Neural progenitor cell (in vitro differentiated cells): ENCODE data around the genes TPM4 and F2RL3.

GRCh38 chr19:15498820-15499041 is 9.6 kb upstream of the CYP4F22 start:
- RAMPAGE, long total RNA = no peak

DNA sequence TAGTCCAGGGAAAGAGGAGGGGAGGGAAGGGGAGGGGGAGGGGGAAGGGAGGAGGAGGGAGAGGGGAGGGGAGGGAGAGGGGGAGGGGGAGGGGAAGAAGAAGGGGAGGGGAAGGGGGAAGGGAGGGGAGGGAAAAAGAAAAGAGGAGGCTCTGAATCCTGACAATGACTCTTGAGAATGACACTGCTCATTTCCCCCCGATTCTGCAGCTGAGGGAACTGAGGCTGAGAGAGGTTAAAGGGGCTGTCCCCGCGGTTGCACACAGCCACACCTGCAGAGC is 35.5 kb downstream of the CYP4F2 start:
- RAMPAGE, long total RNA = no peak

GRCh38 chr19:16014765-16015826 is 61.2 kb upstream of the TPM4 start:
- RAMPAGE, long total RNA = no peak

DNA sequence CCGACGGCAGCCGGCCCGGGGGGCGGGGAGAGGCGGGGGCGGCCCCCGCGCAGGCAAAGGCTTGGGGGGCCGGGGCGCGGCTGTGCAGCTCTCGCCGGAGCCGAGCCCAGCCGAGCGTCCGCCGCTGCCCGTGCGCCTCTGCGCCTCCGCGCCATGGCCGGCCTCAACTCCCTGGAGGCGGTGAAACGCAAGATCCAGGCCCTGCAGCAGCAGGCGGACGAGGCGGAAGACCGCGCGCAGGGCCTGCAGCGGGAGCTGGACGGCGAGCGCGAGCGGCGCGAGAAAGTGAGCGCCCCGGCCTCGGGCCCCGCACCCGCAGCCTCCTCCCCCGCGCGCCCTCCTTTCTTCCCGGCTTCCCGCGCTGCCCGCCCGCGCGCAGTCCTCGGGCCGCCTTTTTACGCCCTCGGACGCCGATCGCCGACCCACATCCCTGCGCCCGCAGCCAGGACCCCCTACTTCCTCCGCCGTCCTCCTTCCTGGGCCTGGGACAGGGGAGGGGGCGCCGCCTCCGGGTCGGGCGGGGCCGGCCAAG is at the start of gene TPM4:
TSS of gene TPM4 (plus strand) at position 83 of the 532 bp plus-strand sequence.
- RAMPAGE, long total RNA = start-site peak on the plus strand centred at position 109 of the sequence, 61 bp wide, 931 and 3,528 reads in 2 replicates

- RAMPAGE, long total RNA = no peak
These were observed 6.0 kb downstream of the RAB8A start for GRCh38 chr19:16117797-16118031.

- RAMPAGE, long total RNA = no peak
These were observed 14.1 kb downstream of the KLF2 start for GRCh38 chr19:16338222-16339567.

GRCh38 chr19:16345364-16345836 is 20.8 kb downstream of the KLF2 start:
- RAMPAGE, long total RNA = no peak

DNA sequence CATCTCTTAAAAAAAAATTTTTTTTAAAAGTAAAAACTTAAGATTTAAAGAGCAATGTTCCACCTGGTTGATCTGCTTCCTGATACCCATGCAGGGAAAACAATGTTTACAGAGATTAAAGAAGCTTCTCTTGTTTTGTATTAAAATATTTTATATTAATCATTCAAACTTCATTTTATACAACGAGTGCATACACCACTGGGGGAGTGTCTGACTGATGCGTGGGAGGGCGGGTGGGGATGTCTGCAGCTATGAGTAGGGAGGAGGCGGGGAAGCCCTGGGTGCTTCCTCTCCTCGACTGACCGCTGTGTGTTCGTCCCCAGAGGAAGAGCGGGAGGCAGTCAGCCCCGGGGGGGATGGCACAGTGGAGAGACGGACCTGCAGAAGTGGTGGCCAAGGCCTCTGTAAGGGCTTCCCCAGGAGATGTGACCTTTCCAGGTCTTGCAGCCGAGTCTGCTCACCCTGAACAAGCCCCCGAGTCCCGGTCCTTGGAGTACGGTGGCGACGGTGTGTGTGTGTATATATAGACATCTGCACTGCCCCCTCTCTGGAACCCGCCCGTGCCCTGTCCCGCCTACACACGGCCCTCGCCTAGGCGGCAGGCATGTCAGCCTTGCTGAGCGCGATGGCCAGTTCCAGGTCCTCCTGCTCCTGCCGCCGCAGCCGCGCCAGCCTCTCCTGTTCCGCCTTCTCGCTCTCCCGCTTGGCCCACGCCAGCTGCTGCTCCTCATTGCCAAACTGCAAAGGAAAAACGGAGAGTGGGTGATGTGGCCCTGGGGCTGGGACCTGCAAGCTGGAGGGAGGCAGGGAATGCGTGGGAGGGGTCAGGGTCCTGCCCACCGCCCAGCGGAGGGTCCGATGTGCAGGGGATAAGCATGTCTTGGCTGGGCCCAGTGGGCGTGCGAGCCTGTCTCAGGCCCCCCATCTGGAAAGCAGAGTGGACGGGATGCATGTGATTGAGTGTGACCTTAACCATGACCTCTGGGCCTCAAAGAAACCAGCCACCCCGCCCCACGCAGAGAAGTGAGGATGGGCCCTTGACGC is 30.8 kb downstream of the KLF2 start:
- RAMPAGE, long total RNA = no peak

DNA sequence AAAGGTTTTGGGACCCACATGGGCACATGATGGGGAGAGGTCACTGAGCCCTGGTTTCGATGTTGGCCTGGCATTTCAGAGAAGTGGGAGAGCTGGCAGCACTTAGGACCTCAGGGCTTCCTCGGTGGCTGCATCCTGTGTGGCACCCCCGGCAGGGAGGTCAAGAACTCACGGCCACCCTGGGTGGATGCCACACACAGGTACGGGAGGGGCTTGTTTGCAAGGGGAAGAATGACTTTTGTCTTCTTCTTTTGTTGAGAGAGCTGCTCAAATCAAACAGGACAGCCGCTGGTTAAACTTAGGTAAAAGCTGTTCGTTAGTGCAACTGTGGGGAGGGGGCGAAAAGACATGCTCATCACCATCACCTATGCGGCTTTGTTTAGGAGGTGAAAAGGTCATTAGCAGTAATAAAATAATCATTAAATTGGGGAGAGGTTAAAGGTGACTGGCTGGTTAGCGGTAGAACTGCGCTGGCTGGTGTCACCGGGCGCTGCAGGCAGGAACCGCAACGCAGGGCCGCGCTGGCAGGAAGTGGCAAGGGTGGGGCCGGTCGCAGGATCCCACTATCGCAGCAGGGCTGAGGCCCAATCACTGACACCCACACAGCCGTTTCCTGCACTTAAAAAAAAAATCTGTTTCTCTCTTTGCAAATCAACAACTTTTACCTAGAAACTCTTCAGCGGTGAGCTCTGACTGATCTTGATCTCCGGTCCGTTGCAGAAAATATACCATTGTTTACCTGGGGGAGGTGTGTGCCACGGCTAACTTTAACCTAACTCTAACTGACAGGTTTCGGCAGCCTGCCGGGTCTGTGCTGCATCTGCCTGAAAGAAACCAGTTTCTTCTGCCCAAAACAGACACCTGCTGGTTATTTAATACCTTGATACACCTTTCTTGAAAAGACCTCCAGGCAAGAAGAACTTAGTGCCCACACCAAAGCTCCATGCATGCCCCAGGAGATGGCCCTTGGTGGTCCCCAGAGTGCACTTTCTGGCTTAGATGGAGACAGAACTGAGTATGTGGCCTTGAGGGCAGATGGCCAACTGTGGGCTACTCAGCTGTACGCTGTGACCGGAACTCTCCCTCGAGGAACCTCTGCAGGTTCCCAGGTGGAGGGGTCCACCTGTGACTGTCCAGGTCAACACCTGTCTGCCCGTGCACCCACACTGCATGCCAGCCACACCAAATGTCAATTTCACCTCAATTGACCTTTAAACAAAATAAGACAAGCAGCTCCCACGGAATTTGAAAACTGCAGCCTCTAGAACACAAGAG is 47.0 kb downstream of the KLF2 start:
- RAMPAGE, long total RNA = no peak

- RAMPAGE, long total RNA = no peak
These were observed 55.0 kb downstream of the EPS15L1 start for GRCh38 chr19:16416497-16417444.

DNA sequence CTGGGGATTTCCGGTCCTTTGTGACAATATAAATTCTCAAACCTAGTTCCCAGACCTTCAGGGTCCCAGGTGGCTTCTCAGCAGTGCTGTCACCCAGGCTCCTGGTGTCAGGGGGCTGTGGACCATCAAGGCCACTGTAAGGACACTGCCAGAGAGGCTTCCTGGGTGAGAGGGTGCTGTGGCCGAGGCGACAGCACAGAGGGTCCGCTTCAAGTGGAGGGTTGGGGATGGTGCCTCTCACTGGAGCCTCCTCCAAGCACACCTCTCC is 5.5 kb upstream of the SLC35E1 start:
- RAMPAGE, long total RNA = no peak

GRCh38 chr19:16628321-16628682 is 298 bp upstream of the MED26 start:
- RAMPAGE, long total RNA = no peak

- RAMPAGE, long total RNA = no peak
These were observed 4.2 kb upstream of the SIN3B start for GRCh38 chr19:16824494-16825902.

GRCh38 chr19:16837495-16837972 is 8.3 kb downstream of the SIN3B start:
- RAMPAGE, long total RNA = no peak

GRCh38 chr19:16863528-16863810 is 25.3 kb upstream of the F2RL3 start:
- RAMPAGE, long total RNA = no peak

- RAMPAGE, long total RNA = no peak
These were observed 23.5 kb upstream of the F2RL3 start for GRCh38 chr19:16865205-16865715.

DNA sequence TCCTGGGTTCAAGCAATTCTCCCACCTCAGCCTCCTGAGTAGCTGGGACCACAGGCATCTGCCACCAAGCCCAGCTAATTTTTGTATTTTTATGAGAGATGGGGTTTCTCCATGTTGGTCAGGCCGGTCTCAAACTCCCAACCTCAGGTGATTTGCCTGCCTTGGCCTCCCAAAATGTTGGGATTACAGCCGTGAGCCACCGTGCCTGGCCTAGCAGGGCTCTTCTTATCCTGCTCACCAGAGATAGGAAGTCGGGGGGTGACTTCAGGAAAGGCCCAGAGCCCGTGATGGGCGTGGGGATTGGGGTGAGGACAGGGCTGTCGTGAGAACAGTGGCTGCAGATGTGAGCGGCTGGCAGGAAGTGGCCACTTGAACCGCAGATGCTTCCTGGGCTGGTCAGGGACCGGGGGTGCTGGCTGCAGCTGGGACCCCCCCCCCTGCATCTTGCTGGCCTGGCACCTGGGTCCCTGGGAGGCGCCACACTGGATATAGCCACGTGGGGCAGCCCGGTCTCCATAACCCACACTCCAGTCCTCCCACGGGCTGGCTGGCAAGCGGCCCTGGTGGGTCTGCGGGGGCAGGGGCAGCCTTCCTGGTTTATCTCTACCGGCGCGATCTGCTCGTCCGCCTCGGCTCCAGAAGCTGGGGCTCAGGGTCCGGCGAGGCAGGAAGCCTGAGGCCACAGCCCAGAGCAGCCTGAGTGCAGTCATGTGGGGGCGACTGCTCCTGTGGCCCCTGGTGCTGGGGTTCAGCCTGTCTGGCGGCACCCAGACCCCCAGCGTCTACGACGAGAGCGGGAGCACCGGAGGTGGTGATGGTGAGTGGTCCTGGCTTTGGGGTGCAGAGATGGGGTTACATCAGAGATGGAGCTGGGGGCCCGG is at the start of gene F2RL3:
TSS of gene F2RL3 (plus strand) at position 518 of the 881 bp plus-strand sequence.
- RAMPAGE, long total RNA = no peak

DNA sequence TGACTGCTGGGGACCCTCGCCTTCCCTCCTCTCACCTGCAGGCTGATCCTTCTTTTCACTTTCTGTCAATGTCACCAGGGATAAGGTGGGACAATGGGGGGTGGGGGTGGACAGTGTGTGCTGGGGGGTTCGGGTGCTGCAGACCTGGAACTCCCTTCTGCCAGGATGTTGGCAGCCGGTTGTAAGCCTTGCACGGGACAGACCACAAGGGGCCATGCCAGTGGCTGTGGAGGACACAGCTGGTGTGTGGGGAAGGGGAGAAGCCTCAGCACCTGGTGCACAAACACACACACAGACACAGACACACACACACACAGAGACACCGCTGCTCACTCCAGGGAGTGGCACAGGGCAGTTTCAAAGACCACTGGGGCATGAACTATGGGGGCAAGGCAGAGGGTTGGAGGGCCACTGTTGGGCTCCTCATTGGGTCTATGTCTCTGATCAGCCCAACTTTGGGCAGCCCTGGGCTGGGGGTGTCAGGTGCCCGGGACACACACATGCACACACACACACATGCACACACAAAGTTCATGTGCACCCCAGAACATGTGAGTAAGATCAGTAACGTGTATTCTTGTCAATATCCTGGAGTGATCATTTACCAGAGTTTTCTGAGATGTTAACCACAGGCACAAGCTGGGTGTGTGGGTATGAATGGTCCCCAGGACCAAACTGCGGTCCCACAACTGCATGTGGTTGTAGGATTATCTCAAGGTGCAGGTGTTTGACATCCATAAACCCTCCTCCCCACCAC is 3.8 kb downstream of the F2RL3 start:
- RAMPAGE, long total RNA = no peak

- RAMPAGE, long total RNA = no peak
These were observed 23.0 kb downstream of the MYO9B start for GRCh38 chr19:17098385-17099106.

- RAMPAGE, long total RNA = no peak
These were observed 62.9 kb downstream of the MYO9B start for GRCh38 chr19:17138536-17138846.